ENCODE results near the gene RPL37A.

DNA sequence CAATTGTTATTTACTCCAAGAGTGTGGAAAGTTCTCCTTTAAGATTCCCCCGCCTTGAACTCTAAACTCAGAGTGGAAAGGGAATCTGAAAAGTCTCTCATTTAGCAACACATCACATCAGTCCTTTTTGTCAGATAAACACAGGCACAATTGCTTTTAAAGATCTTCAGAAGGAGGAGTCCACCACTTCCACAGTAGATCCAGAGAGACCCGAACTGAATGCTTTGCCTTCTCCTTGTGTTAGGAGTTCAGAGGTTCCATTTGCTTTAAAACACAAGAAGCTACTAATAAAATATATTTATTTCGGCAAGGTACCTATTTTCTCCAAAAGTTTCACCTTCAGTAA is 1.3 kb upstream of the FN1 start:
- PRO-cap, result bidirectional peak, plus-strand start at position 186 of the sequence, minus-strand start outside the sequence

DNA sequence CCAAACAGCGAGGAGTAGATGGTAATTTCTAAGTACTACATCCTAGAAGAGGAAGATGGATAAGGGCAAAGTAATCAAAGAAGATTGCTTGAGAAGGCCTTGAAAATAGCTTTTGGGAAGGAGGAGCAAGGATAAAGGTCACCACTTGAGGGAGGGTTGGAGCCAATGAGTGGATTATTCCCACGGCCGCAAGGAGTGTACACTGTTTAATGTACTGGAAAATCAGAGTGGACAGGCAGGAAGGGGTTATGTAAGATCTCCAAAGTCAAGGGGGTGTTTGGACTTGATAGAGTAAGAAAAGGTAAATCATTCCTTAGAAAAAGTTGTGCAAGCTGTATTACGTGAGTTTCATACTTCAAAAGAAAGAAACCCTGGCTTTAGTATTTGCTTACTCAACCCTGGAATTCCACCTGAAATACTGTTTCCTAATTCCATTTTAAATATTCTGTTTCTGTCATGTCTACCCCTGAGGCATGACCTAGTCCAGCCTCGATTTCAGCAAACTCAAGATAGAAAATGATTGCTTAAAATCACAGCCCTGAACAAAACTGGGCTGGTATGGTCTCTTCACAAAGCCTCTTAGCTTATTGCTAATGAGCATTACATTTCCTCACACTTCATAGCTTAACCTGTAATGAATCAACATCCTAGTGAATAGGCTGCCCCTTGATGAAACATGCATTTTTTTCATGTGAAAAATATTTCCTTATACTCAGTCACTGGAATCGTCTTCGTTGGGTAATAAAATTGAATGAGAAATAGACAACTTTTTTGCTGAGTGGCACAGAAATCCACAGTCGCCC is 1.1 kb downstream of the MREG start:
- PRO-cap, result no peak

- PRO-cap, result no peak
Measured at GRCh38 chr2:216057579-216058383, 23.8 kb downstream of the PECR start.

DNA sequence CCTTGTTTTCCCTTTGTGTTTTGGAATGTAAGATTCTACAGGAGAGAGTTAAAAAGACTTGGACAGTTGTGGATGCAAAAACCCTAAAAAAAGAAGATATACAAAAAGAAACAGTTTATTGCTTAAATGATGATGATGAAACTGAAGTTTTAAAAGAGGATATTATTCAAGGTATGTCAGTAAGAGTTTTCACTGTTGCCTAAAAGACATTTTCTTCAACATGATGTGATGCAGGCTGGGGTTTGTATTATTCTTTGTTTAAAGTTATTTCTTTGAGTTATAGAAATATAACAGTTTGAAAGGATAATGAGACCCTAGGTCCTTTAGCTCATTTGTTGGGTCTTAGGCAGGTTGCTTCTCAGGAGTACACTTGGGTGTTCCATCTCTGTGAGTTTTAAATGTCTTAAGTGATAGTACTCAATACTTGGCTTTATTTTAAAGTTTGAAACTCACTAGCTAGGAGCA is 18.4 kb downstream of the XRCC5 start:
- PRO-cap, result no peak

DNA sequence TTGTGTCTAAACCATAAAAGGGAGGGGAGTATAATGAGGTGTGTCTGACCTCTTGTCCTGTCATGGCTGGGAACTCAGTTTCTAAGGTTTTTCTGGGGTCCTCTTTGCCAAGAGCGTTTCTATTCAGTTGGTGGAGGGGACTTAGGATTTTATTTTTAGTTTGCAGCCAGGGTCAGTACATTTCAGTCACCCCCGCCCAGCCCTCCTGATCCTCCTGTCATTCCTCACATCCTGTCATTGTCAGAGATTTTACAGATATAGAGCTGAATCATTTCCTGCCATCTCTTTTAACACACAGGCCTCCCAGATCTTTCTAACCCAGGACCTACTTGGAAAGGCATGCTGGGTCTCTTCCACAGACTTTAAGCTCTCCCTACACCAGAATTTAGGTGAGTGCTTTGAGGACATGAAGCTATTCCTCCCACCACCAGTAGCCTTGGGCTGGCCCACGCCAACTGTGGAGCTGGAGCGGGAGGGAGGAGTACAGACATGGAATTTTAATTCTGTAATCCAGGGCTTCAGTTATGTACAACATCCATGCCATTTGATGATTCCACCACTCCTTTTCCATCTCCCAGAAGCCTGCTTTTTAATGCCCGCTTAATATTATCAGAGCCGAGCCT is 108.4 kb downstream of the XRCC5 start:
- PRO-cap, result no peak

GRCh38 chr2:216498580-216499670 is at the start of gene RPL37A:
TSS of gene RPL37A (plus strand) at chr2:216498844.
- PRO-cap, result bidirectional peak, plus-strand start at chr2:216498844, minus-strand start at chr2:216498687

DNA sequence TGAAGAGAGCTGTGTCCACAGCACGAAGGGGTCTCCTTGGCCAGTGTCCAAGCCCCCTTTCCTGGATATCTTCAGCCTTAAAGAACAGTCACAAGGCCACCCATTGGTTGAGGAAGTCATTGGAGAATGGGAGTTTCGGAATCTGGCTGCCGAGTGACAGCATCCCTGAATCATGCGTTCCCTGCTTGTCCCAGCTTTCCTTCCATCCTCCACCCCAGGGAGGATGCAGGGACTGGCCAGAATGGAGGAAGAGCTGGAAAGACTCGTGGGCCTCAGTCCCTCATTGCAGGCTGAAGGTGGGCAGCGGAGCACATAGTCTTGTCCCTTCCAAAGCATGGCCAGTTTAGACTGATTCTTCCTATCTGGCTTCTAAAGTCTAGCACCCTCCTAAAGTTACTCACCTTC is 20.8 kb downstream of the IGFBP5 start:
- PRO-cap, result no peak

- PRO-cap, result bidirectional peak, plus-strand start at chr2:216694478, minus-strand start at chr2:216694414
Measured at GRCh38 chr2:216693665-216694927, 1.3 kb downstream of the IGFBP5 start.

DNA sequence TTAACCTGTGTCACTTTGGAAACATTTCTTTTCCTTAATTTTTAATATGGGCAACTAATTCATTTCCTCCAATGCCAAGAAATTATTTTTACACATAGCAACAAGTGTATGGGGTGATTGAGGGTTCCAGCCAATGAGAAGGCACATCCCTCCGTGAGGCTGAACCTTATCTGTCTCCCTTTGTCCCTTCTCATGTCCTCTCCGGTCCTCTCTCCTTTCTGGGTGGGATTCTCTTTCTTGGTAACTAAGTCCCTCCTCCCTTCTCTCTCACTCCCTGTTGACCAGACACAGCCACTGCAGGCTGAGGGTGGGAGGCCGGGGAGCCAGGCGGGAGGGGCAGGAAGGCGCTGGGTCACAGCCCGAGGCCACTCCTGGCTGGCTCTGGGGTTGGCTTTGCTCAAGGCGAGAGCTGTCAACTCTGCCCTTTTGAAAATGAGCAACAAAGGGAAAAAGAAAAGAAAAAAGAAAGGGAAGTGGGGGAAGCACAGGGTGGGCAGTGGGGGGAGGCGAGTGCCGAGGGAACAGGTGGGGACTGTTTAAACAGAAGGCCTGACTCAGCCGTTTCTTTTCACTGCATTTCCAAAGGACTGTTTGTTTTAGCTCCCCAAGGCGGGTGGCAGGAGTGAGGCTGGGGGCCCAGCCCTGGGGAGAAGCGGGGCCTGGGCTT is 70.4 kb upstream of the IGFBP5 start:
- PRO-cap, result no peak

- PRO-cap, result no peak
Measured at GRCh38 chr2:216802641-216803305, 57.1 kb downstream of the TNP1 start.

DNA sequence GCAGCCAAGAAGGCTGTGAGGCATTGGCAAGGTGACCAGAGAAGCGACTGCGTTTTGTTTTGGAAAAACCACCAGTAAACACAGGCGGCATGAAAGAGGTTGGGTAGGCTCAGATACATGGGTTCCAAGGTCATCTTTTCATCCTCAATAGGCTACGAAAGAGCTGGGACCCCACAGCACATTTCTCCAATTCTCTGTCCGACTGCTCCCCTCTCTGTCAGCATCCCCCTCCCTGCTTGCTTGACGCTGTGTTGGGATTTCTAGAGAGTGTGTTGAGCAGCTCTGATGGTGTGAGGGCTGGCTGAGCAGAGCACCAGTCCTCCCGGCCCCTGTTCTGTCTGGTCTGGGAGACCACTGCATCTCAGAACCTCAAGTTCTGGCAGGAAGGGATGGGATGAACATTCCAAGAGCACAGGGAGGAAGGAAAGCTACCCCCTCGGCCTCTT is 74.0 kb upstream of the TNP1 start:
- PRO-cap, result no peak

DNA sequence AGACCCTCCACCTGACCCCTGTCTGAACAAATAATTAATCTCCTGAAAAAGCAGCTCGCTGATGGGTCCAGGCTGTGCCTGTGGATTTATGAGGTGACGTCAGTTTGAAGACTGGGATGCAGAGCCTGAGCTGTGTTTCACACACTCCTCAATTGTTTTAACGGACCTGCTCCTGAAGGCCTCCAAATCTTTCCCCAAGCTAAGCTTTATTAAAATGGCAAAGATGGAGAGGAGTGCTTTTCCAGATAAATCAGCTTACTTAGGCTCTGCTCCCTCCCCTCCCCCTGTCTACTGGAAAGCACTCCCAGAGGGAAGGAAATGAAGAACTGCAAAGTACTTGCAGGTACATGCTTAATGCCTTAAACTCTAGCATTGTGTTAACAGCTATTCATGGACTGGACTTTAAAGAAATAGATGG is 390.3 kb upstream of the TNP1 start:
- PRO-cap, result no peak

GRCh38 chr2:217279576-217279961 is 419.7 kb upstream of the TNP1 start:
- PRO-cap, result no peak

DNA sequence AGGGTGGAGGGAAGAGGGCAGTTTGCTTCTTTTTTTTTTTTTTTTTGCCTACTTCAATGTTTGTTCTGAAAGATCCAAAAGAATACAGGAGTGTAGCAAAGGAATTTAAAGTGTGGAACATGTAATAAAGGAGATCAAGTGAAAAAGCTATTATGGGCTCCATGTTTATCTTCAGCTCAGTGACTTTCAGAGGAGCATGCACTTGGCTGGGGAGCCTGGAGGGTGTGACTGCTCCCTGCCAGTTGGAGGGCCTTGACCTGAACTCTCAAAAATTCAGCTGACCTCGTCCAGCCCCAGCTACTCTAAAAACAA is 501.2 kb upstream of the TNP1 start:
- PRO-cap, result no peak

DNA sequence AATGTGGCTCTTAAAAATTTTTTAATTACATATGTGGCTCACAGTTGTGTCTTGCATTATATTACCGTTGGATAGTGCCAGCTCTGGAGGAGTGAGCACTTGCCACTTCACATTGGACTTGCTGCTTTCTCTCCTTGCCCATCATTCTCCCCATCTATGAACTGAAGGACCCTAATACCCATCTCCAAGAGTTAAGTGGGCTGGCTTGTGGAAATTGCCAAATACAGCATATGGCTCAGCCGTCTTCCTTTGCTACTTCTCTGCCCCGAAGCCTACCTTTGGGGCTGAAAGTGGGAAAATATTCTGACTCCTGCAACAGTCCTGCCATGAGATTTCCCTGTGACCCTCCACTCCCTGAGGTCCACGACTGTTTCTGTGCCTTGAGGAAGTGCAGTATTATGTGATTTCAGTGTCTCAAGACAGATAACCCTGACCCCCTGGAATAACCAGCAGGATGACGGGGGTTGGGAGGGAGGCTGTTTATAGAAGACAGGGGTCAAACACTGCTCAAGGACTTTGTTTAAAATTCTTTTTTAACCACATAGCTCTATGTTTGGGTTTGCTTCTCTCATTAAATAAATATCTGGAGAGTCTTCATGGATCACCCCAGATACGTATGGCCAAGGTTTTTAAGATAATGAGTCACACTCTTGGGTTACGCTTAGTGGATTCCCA is 523.6 kb upstream of the TNP1 start:
- PRO-cap, result no peak

DNA sequence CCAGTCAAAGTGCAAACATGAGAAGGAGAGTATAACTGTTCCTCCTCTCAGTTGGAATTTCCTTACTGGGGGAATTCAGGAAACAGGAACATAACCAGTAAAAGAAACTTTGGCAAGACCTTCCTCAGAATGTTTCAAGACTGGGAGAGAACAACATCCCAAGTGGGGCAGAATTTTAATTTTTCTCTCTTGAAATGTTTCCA is 552.4 kb upstream of the TNP1 start:
- PRO-cap, result no peak

DNA sequence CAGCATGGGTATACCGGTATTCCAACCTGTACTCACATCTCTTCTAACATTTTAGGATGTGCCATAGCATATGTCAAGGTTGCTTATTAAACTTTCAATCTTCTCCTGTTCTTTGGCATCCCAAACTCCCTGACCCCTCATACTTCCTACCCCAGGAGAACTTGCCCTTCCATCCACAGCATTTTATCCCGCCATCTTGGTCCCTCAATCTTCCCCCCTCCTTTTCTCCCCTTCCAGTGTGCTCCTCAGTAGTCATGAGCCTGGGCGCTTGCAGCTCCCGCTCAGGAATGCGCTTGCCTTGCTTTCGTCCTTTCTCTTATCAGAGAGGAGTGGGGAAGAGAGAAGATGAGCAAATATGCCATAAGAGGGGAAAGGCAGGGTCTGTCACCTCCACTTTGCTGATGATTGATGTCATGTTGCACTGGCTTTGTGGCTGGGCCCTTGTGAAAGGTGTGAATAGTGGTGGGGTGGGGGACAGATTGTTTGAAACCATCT is 569.4 kb downstream of the TNS1 start:
- PRO-cap, result no peak

DNA sequence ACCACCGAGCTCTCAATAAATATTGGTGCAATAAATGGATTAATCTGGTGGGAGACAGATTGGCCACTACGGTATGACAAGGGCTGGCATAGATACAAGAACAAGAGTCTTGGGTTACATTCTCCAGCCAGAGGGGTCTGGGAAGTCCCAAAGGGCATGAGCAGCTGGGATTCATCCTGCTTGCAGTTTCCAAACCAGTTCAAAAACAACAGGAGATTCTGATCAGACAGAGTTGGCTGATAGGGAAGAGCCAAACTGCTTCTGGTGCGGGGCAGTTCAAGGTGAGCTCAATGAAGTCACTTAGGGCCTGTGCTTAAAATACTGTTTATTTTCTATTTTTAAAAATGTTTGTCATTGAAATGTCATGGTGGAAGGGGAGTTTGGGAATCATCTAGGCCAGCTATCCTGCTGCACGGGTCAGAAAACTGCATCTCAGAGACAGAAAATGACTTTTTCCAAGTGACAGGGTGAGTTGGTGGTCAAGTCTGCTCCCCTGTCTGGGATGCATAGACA is 266.8 kb downstream of the TNS1 start:
- PRO-cap, result no peak

DNA sequence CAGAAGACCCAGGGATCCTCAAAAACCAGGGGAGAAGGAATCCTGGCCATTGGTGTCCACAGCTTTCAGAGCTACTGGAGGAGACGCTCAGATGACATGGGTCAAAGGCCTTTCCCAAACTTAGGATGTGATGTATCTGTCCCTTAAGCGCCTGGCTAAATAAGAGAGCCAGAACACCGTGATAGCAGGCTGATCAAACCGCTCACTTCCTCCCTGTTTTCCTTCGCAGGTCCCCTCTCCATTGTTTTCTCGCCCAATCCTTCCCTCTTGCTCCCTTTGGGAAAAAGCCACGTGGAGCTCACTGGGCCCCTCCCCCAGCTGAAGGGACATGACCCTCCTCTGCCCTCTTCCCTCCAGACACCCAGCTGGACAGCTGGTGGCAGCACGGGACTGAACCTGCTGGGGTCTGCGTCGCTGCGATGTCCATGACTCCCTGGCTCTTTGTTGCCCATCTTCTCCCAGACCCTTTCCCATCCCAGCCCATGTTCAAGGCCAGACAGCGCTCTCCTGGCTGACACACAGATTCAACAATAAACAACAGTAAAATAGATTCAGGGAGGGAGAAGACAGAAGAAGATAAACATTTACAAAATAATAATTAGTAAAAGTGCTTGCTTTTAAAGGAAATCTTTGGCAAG is 201.6 kb downstream of the TNS1 start:
- PRO-cap, result no peak

- PRO-cap, result no peak
Measured at GRCh38 chr2:217801673-217802186, 201.1 kb downstream of the TNS1 start.